SJCRH30 (cell line): ENCODE measurements around a stretch of chr10.

- RAMPAGE, long total RNA = no peak
These were observed 88.9 kb downstream of the ZMIZ1 start for GRCh38 chr10:79157504-79158237.

- RAMPAGE, long total RNA = no peak
These were observed 104.6 kb downstream of the ZMIZ1 start for GRCh38 chr10:79173155-79174036.

GRCh38 chr10:79180490-79181338 lies 111.9 kb downstream of the ZMIZ1 start:
- RAMPAGE, long total RNA = no peak

- RAMPAGE, long total RNA = no peak
These were observed 113.9 kb downstream of the ZMIZ1 start for GRCh38 chr10:79182428-79183376.

- RAMPAGE, long total RNA = no peak
These were observed 120.9 kb upstream of the PPIF start for GRCh38 chr10:79226058-79227023.

- RAMPAGE, long total RNA = no peak
These were observed 79.1 kb upstream of the PPIF start for GRCh38 chr10:79267834-79268963.

GRCh38 chr10:79270593-79271624 lies 76.4 kb upstream of the PPIF start:
- RAMPAGE, long total RNA = no peak

DNA sequence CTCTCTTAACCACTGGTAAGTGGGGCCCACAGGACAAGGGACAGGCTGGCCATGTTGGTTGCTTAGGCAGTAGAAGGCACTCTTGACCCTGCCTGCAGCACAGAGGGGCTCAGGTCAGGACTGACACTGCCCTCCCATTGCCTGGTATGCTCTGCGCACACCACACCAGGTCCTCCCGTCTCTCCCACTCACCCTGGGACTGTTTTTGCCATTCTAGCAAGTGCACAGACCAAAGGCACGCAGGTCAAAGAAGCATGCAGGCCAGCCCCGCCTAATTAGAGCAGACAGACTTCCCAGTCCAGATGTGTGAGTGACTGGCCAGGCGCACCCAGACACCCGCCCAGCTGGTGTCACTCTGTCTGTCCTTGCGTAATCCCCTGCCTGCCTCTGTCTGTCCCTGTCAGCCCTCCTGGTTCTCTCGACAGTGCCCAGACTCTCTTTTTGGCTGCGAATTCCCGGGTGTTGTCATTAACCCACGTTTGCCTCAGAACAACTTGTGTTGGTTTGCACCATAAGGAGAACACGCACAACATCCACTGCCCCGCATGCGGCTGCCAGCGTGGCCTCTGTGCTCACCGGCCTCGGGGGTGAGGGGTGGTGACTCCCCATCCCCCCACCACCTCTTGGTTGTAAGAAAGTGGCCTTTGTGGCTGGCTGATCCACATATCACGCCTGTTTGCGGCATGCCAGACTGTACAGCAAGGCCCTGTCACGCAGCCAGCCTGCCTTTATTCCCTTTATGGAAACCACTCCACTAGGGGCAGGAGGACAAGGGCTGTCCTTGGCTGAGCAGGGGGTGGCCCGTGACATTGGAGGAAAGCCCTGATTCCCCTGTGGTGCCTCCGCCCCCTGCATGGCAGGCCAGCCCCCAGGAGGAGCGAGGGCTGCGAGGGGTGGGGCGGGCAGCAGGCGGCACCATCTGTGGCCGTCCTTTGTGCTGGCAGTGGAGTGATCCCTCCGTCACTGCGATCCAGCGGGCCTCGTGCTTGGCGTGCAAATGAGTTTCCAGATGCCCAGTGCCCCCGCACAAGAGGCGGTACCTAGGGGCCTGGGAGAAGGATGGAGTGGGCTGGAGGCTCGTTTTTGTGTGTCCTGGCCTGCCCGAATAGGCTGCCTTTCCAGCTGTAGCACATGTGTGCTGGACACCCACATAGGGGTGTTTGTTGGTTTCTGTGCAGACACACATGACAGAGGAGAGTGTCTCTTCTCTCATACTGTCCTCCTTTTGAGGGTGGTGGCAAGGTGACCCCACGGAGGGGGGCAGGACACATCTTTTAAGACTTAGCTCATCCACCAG lies 72.8 kb upstream of the PPIF start:
- RAMPAGE, long total RNA = no peak

- RAMPAGE, long total RNA = no peak
These were observed 53.4 kb upstream of the PPIF start for GRCh38 chr10:79293740-79294451.

DNA sequence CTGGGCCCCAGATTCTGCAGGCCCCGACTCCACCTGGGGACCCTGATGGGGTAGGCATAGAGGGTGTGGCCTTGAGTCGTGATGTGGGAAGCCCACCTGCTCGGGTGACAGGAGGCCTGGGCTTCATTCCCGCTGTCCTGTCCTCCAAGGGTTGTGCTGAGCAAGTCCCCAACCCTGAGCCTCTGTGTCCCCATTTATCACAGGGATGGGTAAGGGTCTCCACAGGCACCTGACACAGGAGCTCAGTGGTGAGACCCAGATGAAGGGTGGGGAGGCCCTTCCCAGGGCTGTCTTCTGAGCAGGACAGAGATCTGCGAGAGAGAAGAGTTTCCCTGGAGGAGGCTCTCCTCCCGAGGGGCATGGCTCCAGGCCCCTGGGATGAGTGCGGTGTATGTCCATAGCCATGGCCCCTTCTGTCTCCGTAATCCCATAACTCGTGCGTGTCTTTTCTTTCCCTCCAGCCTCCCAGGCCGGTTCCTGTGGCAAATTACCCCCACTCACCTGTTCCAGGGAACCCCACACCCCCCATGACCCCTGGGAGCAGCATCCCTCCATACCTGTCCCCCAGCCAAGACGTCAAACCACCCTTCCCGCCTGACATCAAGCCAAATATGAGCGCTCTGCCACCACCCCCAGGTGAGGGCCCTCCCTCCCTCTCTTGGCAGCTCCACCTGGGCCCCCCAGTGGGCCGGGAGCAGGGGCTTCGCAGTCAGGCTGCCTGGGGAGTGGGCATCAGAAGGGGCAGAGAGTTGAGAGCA lies 49.1 kb upstream of the PPIF start:
- RAMPAGE, long total RNA = no peak

DNA sequence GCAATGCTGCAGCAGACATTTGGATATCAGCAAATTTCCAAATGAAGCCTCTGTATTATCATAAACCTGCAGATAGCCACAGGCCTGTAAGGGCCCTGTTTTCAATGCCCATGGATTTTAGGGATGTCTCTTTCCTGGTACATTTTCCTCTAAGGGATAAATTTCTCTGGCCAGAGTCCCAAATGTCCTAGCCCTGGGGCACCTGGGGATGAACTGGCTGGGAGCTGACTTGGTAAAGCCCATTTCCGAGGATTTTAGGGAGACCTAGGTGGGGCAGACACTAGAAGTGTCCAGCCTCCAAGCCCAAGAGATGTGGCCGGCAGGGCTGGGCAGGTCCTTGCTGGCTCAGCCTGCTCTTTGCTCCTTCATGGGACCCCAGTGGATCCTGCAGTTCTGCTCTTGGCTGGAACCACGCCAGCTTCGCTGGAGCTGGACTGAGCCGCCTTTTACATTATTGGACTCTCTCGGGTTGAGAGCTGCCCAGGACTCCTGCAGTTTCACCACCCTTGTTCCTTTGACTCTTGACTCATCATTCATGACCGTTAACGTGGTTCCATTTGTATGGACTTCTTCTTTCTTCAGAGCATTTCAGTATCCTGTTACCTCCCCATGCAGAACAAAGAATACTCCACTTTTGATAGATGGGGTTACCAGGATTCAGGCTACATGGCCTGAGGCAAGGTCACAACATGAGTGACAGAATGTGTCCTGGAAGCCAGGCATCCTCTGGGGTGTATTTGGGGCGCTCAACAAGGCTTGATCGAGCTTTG lies 5.7 kb downstream of the PPIF start:
- RAMPAGE, long total RNA = no peak

GRCh38 chr10:79353574-79353992 lies 6.3 kb downstream of the PPIF start:
- RAMPAGE, long total RNA = no peak

- RAMPAGE, long total RNA = no peak
These were observed 9.8 kb downstream of the PPIF start for GRCh38 chr10:79356915-79357585.

- RAMPAGE, long total RNA = no peak
These were observed 38.6 kb downstream of the PPIF start for GRCh38 chr10:79385562-79386535.

DNA sequence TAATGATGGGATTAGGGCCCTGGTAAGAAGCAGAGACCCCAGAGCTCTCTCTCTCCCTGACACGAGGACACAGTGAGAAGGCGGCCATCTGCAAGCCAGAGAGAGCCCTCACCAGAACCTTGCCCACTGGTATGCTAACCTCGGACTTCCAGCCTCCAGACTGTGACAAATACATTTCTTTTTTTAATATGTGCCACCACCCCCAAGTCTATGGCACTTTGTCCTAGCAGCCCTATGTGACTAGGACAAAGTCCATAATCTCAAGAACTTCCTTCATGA lies 11.7 kb downstream of the NUTM2B start:
- RAMPAGE, long total RNA = no peak

- RAMPAGE, long total RNA = no peak
These were observed 21.7 kb downstream of the SFTPD start for GRCh38 chr10:79927025-79927847.

GRCh38 chr10:79981933-79982863 lies 33.3 kb upstream of the SFTPD start:
- RAMPAGE, long total RNA = no peak

DNA sequence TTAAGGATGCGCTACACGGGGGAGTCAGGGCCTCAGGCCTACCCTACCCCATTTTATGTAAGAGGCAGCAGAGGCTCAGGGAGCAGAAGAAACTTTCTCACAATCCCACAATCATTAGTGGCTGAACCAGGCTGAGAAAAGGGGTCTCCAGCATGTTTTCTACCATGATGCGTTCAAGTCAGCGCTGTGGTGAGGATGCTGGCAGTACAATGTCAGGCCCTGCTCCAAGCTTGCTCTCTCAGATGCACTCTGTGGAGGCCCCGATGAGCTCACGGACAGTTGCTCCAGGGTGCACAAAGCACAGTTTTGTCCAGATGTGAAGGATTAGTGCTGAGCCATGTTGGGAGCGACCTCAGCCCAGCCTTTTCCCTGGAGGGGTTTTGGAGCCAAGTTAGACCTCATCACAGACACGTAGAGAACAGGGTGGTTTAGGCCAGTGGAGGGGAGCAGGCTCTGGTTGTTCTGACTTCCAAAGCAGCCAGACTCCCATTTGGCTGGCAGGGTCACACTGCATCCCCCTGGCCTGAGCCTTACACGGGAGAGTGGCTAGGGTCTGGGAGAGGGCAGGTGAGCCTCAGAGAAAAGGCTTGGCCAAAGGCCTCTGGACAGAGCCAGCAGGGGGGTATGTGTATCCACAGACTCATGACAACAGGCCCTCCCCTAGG lies 4.5 kb downstream of the PLAC9 start:
- RAMPAGE, long total RNA = no peak

DNA sequence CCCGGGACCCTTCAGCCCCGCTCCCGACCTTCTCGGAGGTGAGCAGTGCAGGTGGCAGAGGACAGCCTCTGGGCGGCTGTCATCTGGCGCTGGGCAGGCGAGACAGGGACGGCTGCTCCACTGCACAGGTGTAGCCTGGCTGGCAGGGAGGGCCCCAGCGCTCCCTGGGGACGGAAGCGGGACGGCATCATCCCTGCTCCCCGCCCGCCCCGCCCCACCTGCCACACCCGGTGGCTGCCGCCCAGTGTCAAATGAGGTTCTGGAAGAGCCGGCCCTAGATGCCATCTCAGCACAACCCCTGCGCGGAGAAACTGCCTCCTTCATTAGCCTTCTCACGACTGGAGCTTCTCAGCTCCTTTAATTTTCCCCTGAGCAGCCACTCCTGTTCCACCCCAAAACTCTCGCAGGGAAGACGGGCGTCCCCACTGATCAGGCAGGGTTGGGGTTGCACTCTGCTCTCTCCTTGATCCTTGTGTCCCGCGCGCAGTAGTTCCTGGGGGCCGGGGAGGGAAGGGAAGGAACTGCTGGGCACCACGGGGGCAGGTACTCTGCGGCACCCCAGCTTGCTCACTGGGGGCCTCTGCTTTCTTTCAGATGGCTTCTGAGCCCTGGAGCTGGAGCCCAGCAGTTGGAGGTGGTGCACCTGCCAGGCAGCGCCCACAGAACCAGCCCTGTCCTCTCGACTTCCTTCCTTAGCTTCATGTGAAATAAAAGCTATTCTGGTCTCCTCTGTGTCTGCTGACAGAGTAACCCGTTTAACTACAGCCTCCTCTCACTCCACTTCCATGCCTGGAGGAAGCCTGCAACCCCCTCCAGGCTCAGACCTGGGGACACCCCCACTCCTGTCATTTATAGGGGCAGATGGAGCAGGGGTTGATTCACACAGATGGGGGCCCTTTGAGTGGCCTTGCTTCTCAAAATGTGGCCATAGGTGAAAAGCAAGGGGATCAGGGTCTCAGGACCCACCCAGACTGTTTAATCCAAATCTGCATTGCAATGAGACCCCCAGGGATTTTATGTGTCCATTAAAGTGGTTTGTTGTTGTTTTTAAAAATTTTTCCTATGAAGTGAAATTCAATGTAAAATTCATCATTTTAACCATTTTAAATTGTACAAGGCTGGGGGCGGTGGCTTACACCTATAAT lies 12.1 kb downstream of the PLAC9 start:
- RAMPAGE, long total RNA = no peak

DNA sequence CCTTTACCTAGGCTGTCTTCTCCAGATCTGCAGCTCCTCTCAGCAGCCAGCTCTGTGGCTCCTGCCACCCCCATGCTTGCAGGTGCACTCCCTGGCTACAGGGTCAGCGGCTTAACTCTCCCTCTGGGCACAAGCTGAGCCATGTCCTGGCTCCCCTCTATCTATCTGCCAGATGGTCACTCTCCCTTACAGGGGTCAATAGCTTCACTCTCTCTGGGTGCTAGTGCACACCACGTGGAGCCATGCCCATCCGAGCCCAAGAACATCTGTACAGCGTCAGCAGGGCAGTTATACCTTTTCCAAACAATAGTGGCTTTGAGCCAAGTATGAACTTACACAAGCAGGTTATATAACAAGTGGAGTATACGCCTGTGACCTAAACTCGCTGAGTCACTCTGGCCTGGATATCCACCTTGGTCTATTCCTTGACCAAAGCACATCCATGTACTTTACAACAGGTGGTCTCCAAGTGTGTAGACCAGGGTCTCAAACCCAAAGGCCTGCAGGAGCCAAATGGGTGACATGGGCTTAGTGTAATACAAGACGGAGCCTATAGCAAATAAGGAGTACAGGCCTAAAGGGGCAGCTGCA lies 20.2 kb downstream of the PLAC9 start:
- RAMPAGE, long total RNA = no peak